A673 (cell line): ENCODE results near the gene GPATCH2.

DNA sequence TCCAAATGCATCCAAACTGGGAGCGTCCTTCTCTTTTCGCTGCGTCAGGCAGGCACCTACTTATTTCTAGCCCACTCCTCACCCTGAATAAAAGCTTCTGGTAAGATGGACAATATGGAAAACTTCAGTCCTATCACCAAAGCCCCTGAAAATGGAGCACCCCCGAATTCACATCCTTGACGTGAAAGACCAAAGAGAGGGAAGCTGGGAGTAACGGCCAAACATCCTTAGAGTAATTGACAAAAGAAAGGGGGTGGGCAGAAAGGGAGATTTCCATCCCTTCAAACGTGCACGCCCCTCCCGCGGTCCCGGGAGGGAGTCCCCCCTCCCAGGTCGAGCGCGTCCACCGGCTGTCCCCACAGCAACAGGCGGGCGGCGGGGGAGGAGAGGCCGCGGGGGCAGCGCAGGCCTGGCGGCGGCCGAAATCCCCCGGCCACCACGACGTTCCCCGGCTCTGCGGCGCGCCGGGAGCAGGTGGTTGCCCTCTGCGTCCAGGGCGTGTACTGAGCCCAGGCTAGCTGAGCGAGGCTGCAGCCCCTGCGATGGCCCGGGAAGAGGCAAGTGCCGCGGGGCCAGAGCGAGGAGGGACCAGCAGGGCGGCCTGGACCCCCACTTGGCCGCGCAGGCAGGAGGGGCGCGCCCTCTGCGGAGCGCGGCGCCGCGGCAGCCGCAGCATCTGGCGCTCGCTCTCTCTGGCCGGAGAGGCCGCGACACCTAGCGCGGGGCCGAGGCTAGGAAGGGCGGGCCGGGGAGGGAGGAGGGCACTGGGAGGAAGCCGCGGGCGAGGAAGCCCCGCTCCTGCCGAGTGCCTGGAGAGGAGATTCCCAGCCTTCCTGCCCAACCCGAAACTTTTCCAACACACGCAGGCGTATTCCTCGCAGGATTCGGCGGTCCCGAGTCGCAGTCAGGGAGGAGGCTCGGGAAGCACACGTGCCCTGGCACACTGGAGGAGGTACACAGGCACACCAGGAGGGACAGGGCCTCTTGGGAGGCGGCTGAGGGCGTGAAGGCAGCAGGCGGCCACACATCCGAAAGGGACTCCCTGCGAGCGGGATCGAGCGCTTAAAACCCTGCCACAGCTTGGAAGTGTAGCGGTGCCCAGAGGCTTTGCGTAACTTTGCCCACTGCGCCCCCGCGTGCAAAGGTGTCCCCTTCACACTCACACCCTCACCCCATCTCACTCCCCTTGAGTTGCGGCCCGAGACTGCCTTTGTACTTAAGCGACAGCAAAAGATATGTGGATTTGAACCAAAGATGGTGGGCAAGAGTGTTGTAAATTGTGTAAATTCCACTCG lies 5.0 kb upstream of the PROX1 start:
- PRO-cap, result no peak

GRCh38 chr1:213990716-213990844 lies 2.8 kb downstream of the PROX1 start:
- PRO-cap, result no peak

- PRO-cap, result no peak
Measured at GRCh38 chr1:213996978-213998044, 9.5 kb downstream of the PROX1 start.

GRCh38 chr1:214002226-214002789 lies 14.5 kb downstream of the PROX1 start:
- PRO-cap, result no peak

GRCh38 chr1:214310722-214311186 lies 29.8 kb downstream of the SMYD2 start:
- PRO-cap, result no peak

DNA sequence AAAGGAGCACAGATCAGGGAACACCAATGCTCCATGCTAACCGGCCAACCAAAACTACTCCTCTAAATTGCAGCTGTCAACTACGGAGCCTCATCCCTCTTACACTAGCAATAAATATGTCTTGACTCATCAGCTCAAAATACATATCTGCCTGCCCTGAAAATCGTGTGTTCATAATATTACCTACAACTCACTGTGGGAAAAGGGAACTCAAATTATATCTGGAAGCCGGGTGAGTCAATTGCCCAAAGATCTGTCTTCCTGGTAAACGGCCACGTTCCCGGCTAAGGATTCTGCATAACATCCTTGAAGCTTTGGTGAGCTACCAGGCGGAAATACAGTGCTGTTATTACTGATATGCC lies 129.1 kb downstream of the PTPN14 start:
- PRO-cap, result no peak

DNA sequence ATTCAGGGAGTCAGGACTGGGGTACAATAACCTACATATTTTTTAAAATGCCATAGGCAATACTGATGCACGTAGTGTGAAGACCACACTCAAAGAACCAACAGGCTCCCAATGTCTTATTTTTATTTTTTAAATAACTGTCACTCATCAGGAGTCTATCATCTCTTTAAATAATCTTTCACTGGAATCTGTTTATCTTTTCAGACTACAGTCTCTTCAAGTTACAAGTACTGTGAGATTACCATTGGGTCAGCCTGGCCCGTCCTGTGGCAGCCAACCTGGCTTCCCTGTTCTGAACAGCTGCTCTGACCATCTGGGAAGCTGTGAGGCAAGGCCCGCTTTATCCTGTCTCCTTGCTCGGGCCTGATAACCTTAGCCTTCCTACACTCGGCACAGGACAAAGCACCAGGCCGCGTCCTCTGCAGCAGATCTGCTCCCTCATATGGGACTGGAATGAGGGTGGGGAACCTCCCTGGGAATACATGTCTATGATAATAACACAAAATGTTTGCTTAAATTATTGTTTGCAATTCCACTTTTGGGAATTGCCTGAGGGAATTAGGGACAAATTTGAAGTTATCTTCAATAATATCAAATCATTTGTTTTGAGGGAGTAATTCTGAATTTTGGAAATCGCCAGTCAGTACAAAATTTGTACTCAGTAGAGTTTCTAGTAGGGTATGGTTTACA lies 113.3 kb downstream of the PTPN14 start:
- PRO-cap, result no peak

DNA sequence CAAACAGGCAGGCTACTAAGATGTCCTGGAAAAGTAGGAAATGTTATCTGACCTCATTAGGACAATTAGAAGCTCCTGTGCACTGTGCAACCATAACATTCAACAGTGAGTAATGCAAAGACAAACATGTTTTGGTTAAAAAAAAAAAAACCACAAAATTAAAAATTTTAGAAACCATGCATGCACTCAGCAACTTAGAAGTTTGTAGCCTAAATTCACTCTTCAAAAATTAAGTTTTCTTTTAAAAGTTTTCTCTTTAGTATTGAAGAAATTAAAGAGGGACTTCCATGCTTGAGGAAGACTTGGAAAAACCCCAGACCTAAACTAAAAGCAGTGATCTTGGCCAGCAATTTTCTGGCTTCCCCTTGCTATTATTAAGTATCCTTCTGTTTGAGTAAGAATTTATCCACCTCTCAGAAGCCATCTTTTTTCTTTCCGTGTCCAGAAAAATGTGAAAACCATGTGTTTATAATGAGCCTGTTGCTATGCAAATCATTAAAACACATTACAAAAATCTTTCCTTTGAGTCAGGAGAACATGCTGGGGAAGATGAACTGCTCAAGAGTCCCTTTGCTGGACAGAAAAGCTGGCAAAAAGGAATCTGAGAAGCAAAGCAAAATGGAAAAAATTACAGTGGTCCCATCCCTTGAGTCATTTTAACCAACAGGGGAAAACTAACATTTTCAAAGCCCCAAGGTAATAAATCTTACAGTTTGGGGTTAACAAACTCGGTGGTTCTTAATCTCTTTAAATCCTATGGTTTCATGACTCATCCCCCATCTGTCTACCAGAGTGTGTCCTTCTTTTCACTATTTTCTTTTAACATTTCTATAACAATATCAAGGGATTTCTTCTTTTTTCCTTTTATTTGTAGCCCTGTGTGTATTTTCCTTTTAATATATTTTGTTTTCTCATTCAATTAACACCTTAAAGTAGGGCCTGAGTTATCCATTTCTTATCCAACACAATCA lies 105.7 kb downstream of the PTPN14 start:
- PRO-cap, result bidirectional peak, plus-strand start at position 750 of the sequence, minus-strand start at position 658 of the sequence

GRCh38 chr1:214446528-214447657 lies 104.5 kb downstream of the PTPN14 start:
- PRO-cap, result bidirectional peak, plus-strand start at chr1:214447006, minus-strand start at chr1:214446802; bidirectional peak, plus-strand start at chr1:214447274, minus-strand start at chr1:214447132

GRCh38 chr1:214505162-214505474 lies 46.3 kb downstream of the PTPN14 start:
- PRO-cap, result no peak

DNA sequence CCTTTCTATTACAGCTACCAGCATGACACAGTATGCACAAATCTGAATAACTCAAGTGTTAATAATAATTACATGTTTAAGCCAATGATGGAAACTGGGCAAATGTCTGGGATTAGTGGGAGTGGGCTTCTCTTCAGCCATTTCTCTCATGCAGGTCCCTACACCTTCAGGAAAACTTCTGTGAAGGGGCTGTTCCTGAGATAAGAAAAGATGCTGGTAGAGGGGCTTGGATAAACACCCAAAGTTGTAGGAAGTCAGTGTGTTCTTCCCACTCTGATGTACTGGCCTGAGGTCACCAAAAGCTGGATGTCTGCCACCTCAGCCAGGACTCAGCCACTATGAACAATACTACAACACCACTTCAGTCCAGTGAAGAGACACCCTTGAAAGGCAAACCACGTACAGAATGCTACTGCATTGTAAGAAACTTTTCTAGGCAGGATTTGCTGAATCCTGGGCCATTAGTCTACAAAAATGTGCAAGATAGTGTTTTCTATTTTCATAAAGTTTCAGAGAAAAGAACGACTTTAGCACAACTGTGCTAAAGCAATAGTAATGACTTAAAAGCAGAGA lies 2.5 kb downstream of the PTPN14 start:
- PRO-cap, result no peak

- PRO-cap, result no peak
Measured at GRCh38 chr1:214603873-214604495, 989 bp downstream of the CENPF start.

DNA sequence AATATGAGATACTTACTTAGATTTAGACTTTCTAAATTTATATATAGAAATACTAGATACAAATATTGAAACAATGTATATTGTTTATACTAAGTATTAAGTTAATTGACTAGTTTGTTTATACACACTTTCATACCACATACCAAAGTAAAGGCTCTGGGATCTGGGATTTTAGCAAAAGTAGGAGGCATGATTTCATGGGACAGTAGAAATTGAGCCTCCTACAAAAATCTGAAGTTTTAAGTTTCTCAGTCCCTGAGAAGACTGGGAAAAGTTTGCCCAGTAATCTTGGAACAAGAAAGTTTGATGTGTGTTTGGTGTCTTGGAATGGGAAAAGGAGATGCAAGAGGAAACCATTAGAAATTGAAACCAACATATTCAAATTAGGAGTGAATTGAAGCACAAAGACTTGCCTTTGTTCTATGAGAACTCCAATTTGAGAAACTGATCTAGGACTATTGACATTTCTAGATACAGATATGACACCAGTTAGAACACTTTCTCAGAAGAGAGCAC lies 30.9 kb downstream of the KCTD3 start:
- PRO-cap, result no peak

GRCh38 chr1:215608948-215609682 lies 42.0 kb downstream of the KCTD3 start:
- PRO-cap, result no peak

GRCh38 chr1:215619950-215620500 lies 52.9 kb downstream of the KCTD3 start:
- PRO-cap, result no peak

- PRO-cap, result no peak
Measured at GRCh38 chr1:216709897-216710574, 13.2 kb downstream of the ESRRG start.

GRCh38 chr1:217630603-217631700 lies at the start of gene GPATCH2:
GPATCH2 (minus strand) TSS chr1:217631090.
- PRO-cap, result bidirectional peak, plus-strand start at chr1:217631353, minus-strand start at chr1:217631067

- PRO-cap, result no peak
Measured at GRCh38 chr1:218312467-218313093, 27.5 kb downstream of the RRP15 start.

- PRO-cap, result no peak
Measured at GRCh38 chr1:218323763-218324128, 21.4 kb upstream of the TGFB2 start.

DNA sequence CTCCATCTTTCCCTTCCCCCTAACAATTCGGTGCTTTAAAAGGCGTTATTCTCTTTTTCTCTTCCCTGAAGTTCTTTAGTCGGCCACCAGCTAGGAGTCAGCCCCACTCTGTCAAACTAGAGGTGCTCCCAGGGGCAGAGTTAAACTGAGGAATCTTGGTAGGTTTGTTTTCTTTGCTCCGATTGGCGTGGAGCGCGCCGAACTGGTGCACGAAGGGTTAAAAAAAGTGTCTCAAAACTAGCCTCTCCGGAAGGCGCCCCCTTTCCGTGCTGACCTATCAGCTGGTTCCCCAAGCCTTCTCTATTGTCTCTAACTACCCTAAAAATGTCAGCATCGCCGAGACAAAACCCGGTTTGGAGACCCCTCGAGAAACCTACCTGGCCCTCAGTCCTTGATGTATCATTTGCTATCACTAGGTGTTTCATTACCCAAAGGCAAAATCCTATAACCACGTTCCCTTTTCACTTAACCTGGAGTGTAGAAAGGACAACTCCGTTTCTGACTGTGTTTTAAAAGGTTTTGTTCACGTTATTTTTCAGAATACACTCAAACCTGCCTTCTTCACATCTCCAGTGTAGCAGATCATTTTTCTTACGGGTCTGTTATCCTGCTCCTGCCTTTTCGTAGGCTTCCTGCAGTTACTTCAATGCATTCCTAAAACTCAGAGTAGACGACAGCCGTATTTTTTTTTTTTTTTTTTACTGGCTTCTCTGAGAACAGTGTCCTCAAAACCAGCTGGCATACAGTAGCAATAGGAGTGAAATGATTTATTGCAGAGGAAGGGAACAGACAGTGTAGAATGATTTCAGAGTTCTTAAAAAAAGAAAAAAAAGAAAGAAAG lies 2.3 kb downstream of the TGFB2 start:
- PRO-cap, result no peak